A375 (cell line): ENCODE measurements around the genes TMEM269, SLC2A1 and CFAP57.

GRCh38 chr1:42457857-42458439 is 1.6 kb downstream of the PPCS start:
- RAMPAGE, long total RNA = no peak

DNA sequence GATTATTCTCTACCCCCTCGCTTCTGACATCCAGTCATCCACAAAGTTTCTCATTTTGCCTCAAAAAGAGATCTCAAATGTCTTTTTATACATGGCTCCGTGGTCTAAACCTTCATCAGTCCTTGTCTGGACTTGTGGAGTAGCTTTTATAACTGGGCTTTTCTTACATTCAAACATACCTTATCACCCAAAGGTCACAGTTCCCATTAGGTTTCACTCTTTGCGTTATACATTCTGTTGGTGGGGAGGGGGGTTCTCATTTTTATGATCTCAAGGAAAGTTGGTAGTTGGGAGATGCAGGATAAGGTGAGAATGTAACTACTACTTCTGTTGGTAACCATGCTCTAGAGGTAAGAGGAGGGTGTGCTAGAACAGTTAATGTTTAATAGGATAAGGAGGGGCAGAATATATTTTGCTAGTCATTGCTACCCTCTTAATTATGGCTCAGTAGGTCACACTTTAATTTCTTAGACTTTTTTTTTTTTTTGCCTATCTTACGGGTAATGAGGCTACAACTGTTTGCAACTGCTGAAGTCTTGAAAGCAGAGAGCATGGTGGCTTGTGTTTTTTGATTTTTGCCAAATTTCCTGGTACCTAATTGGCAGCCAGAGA is 10.7 kb downstream of the YBX1 start:
- RAMPAGE, long total RNA = no peak

DNA sequence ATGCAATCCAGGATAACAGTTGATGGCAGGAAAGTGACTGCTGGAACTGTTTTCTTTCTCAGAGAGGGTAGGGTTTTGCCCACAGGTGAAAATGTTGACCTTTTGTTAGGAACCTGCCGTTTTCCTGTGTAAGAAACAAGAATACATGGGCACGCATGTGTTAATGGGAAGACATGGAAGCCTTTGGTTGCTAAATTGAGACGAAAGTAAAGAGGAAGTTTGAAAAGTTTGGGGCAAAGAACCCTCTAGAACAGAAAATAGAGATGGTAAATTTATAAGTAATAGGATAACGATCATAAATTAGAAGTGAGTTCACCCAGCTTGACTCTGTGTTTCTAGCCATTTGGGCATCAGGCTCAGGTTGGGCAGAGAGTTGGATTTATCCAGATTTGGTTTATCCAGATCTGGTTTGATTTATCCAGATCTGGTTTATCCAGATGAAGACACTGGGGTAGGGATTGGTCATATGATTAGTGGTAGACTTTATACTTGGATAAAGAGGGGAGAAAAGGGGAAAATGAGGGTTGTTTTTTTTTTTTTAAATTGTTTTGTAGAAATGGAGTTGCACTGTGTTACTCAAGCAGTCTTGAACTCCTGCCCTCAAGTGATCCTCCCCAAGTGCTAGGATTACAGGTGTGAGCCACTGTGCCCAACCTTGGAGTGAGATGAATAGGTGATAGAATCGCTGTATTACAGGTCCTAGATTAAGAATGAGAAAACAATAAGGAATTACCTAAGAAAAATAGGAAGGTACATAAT is 17.1 kb downstream of the YBX1 start:
- RAMPAGE, long total RNA = no peak

DNA sequence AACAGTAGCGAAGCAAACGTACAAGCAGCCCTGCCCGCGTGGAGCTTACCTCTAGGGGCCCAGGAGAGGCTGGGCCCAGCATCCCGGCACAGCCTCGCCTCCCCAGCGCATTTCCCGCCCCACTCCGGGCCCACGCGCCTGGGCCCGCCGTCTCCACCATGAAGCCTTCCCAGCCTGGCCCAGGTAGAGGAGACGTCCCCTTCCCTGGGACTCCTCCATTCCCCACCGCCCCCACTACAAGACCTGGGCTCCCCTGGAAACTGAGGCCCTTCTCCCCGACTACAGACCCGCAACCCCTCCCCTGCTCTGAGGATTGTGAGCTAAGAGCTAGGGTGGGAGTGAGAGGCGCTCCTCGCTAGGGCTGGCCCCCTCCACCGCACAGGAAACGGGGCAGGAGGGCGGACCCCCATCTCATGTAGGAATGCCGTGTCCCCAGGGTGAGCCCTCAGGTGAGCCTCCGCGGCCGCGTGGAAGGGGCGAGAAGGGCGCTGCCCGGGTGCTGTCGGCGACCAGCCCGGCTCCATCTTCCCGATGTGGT is at the start of gene TMEM269:
TSS of gene TMEM269 (plus strand) at position 358 of the 538 bp plus-strand sequence.
- RAMPAGE, long total RNA = no peak

DNA sequence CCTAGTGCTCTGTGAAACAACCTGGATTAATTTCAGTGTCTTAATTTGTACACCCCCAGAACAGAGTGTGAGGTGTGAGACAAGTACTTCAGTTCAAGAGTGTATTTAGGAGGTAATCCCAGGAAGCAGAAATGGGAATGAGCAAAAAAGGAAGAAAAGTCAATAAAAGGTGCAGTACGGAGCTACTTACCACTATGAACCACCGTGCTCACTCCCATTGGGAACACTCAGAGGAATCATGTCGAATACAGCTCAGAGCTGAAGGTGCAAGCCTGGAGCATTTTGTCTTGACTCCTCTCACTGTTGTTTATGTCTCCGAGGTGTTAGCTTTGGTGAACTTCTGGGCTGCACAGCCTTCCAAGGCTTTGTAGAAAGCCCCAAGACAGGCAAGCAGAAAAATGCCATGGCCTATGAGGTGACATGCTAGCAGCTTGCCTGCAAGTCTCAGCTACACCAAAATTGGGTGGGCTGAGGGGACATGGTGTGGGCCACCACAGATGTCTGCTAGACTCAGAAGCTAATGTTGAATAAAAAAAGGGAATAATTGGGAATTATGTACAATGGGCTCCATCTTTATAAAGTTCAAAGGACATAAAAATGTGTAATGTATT is 7.4 kb upstream of the SVBP start:
- RAMPAGE, long total RNA = no peak

DNA sequence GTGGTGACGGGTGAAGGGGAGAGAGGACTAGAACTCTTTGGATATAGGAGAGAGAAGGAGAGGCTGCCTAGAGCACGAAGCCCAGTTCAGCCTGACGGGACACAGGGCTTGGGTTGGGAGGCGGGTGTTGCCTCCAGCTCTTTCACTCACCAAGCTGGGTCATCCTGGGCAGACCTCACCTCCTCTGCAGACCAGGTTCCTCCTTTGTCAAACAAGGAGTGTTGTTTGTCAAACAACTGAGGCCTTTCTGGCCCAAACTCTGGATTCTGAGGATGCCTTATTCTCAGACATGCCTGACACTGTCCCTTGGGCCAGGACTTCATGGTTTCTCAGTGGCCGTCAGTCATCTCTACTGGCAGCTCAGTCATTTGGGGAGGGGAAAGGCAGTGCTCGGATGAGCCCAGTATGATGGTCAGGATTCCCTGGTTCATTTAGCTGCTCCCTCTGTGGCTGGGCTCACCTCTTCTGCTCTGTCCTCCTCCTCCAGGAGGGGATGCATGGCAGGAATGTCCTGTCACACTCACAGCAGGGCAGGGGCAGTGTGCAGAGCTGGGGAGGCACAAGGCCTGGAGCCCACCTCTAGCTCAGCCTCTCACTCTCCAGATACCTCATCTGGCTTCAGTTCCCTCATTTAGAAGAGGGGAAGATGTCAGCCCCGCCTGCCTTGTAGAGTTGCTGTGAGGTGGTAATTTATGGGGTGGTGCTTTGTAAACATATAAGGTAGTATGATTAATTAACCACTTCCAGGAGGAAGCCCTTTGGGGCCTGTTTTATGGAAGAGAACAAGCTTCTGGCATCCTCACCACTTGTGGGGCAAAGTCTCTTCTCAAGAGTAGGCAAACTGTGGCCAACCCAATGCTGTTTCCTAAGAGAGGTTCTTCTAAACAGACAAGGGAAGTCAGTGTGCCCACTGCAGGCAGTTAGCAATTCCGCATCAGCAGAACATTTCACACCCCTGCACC is 20.6 kb downstream of the SLC2A1 start:
- RAMPAGE, long total RNA = no peak

- RAMPAGE, long total RNA = no peak
Observed at GRCh38 chr1:42941636-42942443, 16.8 kb downstream of the SLC2A1 start.

- RAMPAGE, long total RNA = no peak
Observed at GRCh38 chr1:42957697-42958697, 671 bp downstream of the SLC2A1 start.

- RAMPAGE, long total RNA = no peak
Observed at GRCh38 chr1:42958698-42959364, at the start of gene SLC2A1. Gene SLC2A1 (minus strand): TSS chr1:42958868.

DNA sequence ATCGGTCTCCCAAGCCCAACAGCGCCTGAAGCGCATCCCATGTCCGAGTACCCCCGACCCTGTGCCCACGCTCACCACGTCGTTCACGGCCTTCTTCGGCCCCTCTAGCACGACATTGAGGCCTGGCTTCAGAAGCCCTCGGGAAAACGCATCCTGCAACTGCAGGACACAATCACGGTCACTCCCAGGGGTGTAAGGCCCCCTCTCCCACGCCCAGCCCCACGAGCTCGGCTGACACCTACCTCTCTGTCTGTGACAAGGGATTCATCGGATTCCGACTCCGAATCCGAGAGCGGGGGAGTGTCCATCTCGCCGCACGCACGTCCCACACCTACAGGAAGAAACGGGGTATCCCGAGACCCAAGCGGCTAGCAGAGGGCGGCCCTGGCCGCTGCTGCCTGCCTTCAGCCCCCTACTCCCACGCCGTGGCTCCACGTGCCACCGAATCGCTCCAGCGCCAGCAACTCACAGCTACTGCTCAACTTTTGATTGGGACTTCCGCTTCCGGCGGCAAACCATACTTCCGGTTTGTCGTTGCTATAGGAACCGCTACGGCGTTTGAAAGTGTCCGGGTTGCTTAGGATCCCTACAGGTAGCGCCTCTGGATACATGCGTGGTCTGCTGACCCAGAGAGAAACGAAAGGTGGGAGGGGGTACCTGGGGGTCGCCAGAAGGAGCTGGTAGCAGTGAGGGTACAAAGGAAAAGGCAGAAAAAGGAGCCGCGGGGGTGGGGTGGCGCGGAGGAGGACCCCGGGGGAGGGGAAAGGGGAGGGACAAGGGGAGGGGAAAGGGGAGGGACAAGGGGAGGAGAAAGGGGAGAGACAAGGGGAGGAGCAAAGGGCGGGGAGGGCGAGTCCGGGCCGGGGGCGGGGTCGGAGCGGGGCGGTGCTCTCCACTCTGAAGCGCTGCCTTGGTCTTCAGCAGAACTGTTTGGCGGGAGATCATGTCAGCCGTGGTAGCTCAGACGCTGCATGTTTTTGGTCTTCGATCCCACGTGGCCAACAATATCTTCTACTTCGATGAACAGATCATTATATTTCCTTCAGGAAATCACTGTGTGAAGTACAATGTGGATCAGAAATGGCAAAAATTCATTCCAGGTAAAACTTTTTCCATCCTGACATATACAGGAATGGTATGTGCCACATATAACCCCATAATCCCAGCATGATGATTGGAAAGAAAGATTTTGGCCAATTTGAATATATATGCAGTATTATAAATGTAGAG is at the start of gene CFAP57:
TSS of gene CFAP57 (plus strand) at position 520 of the 1,230 bp plus-strand sequence.
- RAMPAGE, long total RNA = start-site peak on the minus strand centred at position 460 of the sequence, 54 bp wide, 1,068 and 90 reads in 2 replicates

GRCh38 chr1:43271291-43272177 is 1.8 kb downstream of the TMEM125 start:
- RAMPAGE, long total RNA = no peak

GRCh38 chr1:43303784-43304160 is 3.0 kb downstream of the TIE1 start:
- RAMPAGE, long total RNA = no peak

GRCh38 chr1:43540697-43541235 is 10.1 kb downstream of the PTPRF start:
- RAMPAGE, long total RNA = no peak

GRCh38 chr1:43595556-43596172 is 54.3 kb upstream of the KDM4A start:
- RAMPAGE, long total RNA = no peak

DNA sequence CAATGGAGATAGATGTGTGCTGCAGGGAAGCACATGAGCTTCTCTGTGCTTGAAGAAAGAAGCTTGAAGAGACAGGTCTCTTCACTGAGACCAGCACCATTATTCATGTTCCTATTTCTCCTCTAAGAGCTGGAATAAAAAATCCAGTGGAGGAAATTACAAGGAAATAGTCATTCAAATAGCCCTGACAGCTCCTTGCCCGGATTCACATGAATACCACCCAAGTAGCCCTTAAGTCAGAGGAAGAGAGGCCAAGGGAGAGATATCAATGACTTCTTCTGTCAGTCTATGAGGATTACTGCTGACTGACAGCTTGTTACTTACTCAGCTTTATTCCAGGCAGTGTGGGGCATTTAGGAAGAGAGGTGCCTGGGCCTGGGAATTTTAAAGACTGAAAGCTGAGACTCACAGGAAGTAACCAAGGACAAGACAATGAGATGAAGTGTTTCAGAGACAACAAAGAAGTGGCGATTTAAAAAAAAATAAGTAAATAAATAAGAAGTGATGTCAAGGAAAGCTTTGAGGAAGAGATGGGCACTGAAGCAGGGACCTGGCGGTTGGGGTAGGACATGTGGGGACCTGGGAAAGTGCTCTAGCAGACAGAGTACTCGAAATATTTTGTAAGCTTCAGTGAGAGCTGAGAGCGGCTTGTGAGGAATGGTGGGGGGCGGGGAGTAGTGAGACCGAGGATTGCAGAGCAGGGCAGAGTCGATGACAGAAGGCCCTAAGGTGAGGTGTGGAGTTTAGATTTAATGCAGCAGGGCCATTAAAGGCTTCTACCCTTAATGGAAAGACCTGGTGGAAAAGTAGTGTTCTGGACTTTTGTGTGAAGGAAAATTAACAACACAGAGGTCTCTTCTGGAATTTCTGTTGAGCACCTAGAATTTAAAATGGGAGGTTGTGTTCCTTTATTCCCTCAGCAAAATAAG is 58.9 kb downstream of the ST3GAL3 start:
- RAMPAGE, long total RNA = no peak

DNA sequence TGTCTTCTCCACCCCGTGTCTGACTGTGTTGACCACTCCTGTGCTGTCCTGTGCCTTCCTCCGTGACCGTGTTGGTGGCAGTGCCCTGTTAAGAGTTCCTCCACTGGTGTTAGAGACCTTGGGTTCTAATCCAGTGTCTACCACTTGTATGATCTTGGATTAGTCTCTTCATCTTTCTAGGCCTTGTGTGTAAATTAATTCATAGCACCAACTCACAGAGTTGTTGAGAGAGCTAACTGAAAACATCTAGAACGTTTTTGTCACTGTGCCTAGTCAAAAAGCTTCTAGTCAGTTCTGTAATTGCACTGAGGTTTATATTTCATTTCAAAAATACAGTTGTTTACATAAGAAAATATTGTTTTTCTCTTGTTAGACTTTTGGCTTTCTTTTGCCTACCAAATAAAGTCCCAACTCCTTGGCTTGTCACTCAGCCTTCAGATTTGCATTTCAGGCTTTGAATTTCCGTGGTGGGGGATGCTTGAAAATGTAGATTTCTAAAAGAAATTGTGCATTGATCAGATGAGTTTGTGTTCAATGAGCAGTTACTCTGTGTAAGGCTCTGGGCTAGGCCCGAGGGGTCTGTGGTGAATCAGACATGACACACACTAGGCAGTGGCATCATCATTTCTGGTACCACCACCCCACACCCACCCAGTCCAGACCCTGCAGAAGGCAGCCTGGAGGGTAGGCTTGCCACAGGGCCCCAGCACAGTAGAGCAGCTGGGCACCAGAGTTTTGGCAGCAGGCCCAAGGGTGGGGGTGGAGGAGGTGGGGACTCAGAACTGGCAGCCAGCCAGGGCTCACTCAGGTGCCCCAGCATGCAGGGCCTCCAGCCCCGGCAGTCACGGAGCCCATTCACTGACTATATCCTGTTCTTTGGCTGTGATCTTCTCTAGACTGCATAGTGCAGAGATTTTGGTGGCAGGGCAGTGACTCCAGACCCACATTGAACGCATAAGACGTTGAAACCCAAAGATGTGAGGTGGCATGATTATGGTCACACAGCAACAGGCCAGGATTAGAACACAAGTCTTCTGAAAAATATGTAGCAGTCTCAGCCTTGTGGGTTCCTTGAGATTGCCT is 97.4 kb upstream of the ARTN start:
- RAMPAGE, long total RNA = no peak

- RAMPAGE, long total RNA = no peak
Observed at GRCh38 chr1:43915987-43916504, 17.6 kb upstream of the ARTN start.

GRCh38 chr1:43977866-43978538 is 1.0 kb upstream of the B4GALT2 start:
- RAMPAGE, long total RNA = no peak

DNA sequence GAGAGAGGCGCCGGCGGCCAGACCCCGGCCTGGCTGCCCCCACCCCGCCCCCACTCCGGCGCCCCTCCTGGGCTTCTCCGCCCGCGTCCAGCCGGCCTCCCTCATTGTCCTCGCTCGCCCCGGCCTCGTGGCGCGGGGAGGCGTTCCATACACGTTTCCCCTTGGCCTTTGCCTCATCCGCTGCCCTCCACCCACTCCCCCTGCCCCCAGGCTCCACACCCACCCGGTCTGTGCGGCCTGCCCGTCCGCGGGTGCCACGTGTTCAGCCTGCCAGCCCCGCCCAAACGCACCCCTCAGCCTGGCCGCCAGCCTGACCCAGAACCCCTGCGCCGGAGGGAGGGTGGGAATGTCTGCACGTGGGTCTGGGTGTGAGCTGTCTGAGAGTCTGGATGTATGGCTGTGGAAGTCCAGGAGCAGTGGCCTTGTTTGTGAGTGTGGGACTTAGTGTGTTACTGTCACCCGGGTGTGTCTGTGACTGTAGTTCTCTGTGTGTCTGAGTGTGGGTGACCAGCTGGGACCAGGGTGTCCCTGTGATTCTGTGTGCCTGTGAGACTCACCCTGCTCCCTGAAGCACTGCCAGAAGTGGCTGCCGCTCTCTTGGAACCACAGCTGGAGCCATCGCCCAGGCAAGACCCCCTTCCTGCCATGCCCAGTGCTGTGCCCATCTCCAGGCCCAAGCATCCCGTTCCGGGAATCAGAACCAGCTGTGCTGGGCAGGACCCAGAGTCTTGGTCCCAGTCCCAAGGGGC is 783 bp downstream of the B4GALT2 start:
- RAMPAGE, long total RNA = no peak

DNA sequence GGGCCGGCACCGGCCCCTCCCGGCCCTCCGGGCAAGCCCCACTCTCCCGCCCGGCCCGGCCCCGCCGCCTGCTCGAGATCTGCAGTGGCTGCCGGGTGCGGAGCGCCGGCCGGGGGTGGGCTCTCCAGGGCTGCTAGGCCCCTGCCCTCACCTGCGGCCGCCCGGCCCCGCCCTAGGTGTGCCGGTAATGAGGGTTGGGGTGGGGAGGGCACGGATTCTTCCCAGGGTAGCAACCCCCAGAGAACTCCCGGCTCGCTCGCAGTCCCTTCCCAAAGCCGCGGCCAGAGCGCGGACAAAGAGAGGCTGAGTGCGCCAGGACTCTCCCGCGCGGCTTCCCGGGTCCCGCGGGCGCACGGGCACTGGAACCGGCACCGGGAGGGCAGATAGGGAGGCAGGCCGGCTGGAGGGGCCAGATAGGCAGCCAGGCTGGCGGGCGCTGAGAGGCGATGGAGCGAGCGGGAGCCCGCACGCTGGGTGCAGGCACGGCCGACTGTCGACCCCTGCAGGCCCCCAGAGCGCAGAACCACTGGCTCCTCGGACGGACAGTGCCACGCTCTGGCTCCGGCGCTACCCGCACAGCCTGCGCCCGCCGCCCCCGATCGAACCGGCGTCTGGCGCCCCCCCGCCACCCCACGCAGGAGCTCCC is 765 bp downstream of the SLC6A9 start:
- RAMPAGE, long total RNA = no peak